ENCODE data around the genes CDC42EP4, SDK2, RPL38 and FDXR.

- PRO-cap, result no peak
- RAMPAGE, long total RNA, 4 experiments, result start-site peak on the minus strand in 1 of 4 experiments, at chr17:73196215-73196954 at its widest, 8 reads per replicate
These were observed 3.6 kb downstream of the COG1 start for GRCh38 chr17:73196380-73196864.

GRCh38 chr17:73310412-73310605, 1.5 kb downstream of the CDC42EP4 start:
- PRO-cap, result no peak
- RAMPAGE, long total RNA, 4 experiments, result no peak in any of the 4 experiments

GRCh38 chr17:73311892-73312851, at the start of gene CDC42EP4:
TSS of gene CDC42EP4 (minus strand) at chr17:73312001.
- PRO-cap, result bidirectional peak, plus-strand start at chr17:73312125, minus-strand start at chr17:73311991; bidirectional peak, plus-strand start at chr17:73312201, minus-strand start at chr17:73312175; bidirectional peak, plus-strand start at chr17:73312567, minus-strand start at chr17:73312420
- RAMPAGE, long total RNA, 4 experiments, result start-site peak on the minus strand in 3 of 4 experiments, at chr17:73311984-73311993 at its widest, 49 to 91 reads per replicate

DNA sequence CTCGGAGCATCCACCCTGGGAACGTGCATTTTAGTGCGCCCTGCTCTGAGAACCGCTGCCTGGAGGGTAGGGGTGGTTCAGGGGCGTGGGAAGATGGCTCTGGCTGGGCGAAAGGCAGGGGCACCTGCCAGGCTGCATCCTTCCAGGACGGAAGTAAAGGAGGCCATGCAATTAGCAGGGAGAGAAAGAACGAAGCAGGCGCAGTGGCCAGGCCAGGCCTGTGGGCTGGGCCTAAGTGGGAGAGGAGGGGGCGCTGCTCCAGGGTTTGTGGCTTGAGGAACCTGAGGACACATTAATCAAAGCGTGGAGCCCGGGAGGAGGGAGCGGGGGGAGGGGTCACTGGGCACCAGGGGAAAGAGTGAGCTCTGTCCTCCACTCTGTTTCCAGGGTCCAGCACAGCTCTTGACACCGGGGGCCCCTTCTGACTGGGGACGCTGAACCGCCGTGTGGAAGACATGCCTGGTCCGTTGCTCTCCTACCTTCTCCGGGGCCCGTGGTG, 49.5 kb upstream of the CDC42EP4 start:
- PRO-cap, result no peak
- RAMPAGE, long total RNA, 4 experiments, result no peak in any of the 4 experiments

- PRO-cap, result unidirectional peak, plus-strand start at chr17:73474603
- RAMPAGE, long total RNA, 4 experiments, result no peak in any of the 4 experiments
These were observed 162.6 kb upstream of the CDC42EP4 start for GRCh38 chr17:73474350-73474797.

- PRO-cap, result no peak
- RAMPAGE, long total RNA, 4 experiments, result no peak in any of the 4 experiments
These were observed 165.1 kb upstream of the CDC42EP4 start for GRCh38 chr17:73476867-73477365.

DNA sequence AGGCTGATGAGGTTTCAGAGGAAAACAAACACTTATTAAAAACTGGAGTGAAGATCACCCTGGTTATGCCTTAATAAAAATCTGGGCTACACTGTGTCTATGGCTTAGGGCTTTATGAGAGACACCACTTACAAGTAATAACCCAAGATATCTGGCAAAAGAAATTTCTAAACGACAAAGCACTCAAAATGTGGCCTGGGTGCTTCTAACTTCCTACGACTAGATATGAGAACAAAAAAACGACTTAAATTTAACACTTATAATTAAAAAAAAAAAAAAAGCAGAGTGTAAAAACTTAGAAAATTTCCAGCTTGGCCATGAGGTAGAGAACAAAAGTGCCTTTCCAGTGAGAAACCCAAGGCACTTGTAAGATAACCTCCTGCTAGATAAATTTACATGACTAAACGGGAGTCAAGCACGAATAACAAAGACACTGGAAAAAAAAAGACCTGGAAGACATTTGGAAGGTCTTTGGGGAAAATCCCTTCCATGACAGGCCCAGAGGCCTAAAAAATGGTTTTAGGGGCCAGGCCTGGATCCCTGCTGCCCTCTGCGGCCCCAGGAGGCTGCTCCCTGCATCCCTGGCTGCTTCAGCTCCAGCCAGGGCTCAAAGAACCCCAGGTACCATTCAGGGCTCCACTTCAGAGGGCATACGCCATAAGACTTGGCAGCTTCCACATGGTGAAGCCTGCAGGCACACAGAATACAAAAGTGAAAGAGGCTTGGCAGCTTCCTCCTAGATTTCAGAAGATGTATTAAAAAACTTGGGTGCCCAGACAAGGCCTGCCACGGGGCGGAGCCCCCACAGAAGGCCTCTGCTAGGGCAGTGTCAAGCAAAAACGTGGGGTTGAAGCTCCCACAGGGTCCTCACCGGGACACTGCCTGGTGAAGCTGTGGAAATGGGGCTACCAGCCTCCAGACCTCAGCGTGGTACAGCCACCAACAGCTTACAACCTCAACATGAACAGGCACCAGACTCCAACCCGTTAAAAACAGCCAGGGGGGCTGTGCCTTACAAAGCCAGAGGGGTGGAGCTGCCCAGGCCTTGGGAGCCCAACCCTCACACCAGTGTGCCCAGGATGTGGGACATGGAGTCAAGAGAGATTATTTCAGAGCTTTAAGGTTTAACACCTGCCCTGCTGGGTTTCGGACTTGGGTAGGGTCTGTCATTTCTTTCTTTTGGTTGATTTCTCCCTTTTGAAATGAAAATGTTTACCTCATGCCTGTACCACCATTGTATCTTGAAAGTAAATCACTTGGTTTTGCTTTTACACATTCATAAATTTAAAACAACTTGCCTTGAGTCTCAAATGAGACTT, 77.2 kb downstream of the SDK2 start:
- PRO-cap, result no peak
- RAMPAGE, long total RNA, 4 experiments, result no peak in any of the 4 experiments

GRCh38 chr17:73644157-73645097, at the start of gene SDK2:
TSS of gene SDK2 (minus strand) at chr17:73644445.
- PRO-cap, result no peak
- RAMPAGE, long total RNA, 4 experiments, result no peak in any of the 4 experiments

DNA sequence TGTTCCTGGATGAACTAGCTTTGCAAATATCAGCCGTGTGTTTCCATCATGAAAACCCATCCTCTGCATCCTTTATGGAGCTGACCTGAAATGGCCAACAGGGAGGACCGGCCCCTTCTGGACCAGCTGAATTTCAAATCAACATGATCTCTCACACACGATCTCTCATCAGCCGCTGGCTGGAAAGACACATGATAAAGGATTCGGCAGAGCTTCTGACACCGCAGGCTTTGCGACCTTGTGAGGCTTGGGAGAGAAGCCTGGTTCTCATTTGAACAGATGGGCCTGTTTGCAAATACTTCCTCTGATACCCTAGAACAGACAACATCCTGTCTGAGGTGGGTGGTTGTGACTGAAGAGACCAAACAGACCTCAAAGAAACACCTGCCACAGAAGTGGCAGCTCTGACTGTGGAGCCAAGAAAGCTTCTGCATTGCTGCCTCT, 77.9 kb upstream of the SDK2 start:
- PRO-cap, result no peak
- RAMPAGE, long total RNA, 4 experiments, result no peak in any of the 4 experiments

- PRO-cap, result unidirectional peak, minus-strand start at chr17:74045077
- RAMPAGE, long total RNA, 4 experiments, result no peak in any of the 4 experiments
These were observed 158.5 kb upstream of the RPL38 start for GRCh38 chr17:74044948-74045312.

DNA sequence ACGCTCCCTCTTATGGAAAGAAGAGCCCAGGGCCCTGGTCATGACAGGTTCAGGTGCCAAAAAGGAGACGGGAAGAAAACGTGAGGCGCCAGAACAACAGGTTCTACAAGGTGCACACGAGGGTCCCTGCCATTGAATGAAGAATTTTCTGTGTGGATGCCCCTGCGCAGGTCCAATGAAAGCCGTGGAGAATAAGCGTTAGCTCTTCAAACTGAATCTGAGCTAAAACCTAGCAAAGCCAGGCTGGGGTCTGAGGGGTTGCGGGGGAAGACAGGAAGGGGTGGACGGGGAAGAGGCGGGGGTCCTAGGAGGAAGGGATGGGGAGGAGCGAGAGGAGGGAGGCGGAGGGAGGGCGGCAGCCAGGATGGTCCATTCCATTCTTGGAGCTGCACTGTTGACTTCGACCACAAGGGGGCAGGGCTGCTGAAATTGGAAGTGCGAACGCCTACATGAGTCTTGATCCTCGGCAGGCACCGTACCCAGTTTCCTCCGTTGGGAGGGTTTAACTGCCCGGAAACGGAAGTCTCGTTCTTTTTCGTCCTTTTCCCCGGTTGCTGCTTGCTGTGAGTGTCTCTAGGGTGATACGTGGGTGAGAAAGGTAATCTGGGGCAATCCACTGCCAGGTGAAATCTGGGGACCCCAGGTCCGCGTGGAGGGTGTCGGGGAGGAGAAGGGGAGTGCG, at the start of gene RPL38:
TSS of gene RPL38 (plus strand) at position 531 of the 682 bp plus-strand sequence.
- PRO-cap, result unidirectional peak, plus-strand start at position 531 of the sequence
- RAMPAGE, long total RNA, 4 experiments, result start-site peak on the plus strand in 4 of 4 experiments, centred at positions 557 to 560 of the sequence, 106 to 1,048 reads per replicate

DNA sequence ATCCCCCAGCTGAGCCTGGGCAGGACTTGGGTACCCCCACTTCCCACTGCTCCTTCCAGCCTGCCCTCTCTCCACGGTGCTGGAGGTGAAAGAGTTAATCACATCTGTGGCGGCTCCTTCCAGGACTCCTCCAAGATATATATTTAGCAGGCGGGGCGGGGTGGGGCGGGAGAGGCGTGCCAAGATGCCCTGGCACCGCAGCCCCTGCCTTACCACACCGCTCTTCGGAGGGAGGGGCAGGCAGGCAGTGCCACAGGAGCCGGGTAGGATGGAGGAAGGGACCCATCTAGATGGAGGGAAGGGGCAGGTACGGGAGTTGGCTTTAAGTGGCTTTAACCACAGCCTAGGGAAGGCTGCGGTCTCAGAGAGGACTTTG, 12.8 kb downstream of the GPR142 start:
- PRO-cap, result unidirectional peak, plus-strand start at position 168 of the sequence; unidirectional peak, plus-strand start at position 255 of the sequence
- RAMPAGE, long total RNA, 4 experiments, result no peak in any of the 4 experiments

GRCh38 chr17:74427411-74427946, 4.4 kb upstream of the GPRC5C start:
- PRO-cap, result no peak
- RAMPAGE, long total RNA, 4 experiments, result no peak in any of the 4 experiments

- PRO-cap, result unidirectional peak, minus-strand start at chr17:74433119; unidirectional peak, minus-strand start at chr17:74433582; unidirectional peak, minus-strand start at chr17:74433651
- RAMPAGE, long total RNA, 4 experiments, result start-site peak on the plus strand in 1 of 4 experiments, at chr17:74433812-74433856 at its widest, 5 reads per replicate
These were observed 1.5 kb downstream of the GPRC5C start for GRCh38 chr17:74432980-74434241.

DNA sequence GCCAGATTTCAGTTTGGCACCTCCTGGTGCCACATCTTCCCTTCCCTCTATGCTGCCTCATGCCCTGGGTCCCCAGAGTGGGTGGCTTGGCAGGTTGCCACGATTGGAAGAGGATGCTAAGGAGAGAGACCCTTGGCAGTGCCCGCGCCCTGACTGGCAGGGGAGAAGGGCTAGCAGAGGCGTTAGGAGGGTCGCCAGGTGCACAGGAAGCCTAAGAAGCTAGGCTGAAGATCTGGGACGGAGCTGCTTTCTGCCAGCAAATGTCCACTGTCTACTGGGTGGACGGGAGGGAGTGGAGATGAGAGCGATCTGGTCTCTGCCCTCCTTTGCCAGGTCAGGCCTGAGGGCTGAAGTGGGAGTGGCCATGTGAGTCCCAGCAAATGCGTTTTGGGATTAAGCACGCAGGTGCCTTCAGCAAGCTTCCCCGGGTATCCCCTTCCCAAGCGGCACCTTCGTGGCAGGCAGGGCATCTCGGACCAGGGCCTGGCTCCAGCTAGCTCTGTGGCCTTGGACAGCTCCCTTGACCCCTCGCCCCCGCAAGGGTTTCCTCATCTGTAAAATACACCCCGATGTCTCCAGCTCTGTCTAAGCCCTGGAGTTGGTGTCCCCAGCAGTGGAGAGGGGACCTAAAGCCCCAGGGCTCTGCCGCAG, 13.4 kb upstream of the CD300A start:
- PRO-cap, result no peak
- RAMPAGE, long total RNA, 4 experiments, result no peak in any of the 4 experiments

GRCh38 chr17:74532057-74532766, 937 bp upstream of the CD300LB start:
- PRO-cap, result unidirectional peak, plus-strand start at chr17:74532406; unidirectional peak, plus-strand start at chr17:74532442
- RAMPAGE, long total RNA, 4 experiments, result no peak in any of the 4 experiments

DNA sequence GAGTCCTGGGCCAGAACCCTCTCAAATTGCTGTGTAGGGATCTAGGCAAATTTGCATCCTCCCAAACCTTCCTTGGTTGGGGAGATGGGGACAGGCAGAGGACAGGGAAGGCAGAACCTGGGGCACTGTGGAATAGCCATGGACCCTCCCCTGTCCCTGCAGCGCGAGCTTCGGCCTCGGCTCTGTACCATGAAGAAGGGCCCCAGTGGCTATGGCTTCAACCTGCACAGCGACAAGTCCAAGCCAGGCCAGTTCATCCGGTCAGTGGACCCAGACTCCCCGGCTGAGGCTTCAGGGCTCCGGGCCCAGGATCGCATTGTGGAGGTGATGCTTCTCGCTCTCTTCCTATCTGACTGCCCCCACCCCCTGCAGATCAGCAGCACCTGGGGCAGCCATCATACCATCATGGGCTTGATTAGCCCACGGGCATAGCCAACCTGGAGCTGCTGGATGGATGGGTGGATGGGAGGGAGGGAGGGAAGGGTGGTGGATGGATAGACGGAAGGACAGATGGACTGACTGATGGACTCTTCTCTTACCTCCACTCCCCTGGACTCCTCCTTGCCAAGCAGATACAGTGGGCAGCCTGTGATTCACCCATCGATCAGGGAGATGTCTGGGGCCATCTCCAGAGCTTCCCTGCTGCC, 13.5 kb downstream of the NHERF1 start:
- PRO-cap, result no peak
- RAMPAGE, long total RNA, 4 experiments, result no peak in any of the 4 experiments

DNA sequence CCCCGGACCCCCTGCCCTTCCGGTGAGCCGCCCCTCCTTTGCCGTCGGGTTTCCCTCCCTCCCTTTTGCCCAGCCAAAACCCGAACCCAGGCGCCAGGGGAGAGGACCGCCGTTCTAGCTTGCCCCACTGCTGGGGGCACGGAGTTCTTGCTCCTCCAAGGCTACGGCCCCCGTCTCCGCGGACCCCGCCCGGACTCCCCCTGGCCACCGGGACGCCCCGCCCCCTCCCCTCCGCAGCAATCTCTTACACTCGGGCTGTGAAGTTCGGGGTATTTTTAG, 250 bp downstream of the GRIN2C start:
- PRO-cap, result no peak
- RAMPAGE, long total RNA, 4 experiments, result no peak in any of the 4 experiments

GRCh38 chr17:74872511-74872813, 332 bp downstream of the FDXR start:
- PRO-cap, result no peak
- RAMPAGE, long total RNA, 4 experiments, result no peak in any of the 4 experiments

DNA sequence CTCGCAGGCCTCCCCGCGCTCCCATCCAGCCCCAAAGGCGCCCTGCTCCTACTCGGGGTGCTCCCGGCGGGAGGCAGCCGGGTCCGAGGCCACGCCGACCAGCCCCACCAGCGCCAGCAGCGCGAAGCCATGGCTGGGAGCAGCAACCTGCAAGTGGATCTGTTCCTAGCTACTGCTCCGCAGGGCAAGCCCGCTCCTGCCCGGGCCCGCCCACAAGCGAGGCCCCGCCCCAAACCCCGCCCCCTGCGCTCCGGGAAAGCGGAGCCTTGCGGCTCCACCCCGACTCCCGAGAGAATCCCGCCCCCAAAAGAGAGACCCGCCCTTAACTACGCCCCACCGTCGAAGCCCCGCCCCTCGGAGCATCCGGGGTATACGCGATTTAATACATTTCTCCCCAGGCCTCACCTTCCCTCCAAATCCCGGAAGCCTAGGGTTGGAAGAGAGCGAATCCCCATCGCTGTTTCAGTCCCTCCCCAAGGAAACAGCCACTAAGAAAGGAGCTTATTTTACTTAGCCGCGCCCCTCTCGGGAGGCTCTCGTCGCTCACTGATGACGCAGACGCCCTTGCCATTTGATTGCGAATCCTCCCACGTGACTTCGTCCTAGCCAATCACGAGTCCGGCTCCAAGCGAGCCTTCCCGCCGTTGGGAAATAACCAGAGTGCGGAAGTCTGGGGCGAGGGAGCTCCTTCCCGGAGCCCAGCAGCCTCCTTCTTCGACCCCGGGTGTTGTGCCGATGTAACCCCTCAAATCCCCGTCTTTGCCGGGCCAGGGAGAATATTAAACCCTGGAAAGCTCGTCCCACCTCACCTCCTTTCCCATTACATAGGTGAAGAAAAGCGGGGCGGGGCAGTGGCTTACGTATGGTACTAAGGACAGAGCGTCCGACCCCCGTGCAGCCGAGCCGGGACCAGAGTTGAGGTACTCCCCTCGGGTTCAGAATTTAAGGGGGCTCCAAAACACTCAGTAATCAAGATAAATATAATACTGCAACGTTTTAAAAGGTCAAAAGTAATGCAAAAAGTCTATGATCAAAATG, at the start of gene FDXR:
TSS of gene FDXR (minus strand) at position 181 of the 1,038 bp plus-strand sequence.
- PRO-cap, result unidirectional peak, minus-strand start at position 161 of the sequence; bidirectional peak, plus-strand start at position 663 of the sequence, minus-strand start at position 299 of the sequence
- RAMPAGE, long total RNA, 4 experiments, result start-site peak on the minus strand in 3 of 4 experiments, centred at positions 172 to 182 of the sequence, 35 to 42 reads per replicate